Parietal lobe (tissue), 2 donors: ENCODE measurements around the genes LZIC and CORT.

DNA sequence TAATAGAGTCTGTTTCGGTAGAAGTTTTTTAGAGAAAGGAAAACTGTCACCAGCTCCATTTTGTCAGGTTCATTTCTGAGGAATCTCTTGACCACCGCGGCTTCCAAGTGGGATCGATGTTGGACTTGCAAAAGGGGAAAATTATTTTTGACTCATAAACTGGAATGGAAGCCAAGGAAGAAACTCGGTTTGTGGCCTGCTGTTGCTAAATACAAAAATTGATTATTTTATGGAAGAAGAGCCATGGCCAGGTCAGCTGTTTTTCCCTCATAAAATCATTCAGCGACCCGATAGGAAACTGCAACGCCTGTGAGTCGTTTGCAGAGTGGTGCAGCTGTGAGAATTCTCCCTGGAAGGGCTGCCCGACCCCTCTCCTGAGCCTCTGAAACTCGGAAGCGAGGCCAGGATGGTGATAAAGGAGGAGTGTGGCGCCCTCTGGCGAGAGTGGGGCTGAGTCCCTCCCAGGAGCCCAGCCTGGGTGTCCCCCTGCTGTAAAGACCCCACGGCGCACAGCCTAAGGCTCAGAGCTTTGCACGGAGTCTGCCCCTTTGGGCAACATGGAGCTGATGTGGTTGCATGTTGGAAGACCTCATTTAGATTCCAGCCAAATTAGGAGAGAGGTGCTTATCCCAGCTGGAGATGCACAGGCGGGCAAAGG, 83.6 kb upstream of the SLC25A33 start:
- RAMPAGE, long total RNA = no peak

GRCh38 chr1:9556027-9556370, 16.7 kb downstream of the SLC25A33 start:
- RAMPAGE, long total RNA = no peak

- RAMPAGE, long total RNA = no peak
These were observed 19.3 kb upstream of the TMEM201 start for GRCh38 chr1:9569188-9570034.

- RAMPAGE, long total RNA = no peak
These were observed 24.4 kb upstream of the PIK3CD start for GRCh38 chr1:9626814-9627777.

DNA sequence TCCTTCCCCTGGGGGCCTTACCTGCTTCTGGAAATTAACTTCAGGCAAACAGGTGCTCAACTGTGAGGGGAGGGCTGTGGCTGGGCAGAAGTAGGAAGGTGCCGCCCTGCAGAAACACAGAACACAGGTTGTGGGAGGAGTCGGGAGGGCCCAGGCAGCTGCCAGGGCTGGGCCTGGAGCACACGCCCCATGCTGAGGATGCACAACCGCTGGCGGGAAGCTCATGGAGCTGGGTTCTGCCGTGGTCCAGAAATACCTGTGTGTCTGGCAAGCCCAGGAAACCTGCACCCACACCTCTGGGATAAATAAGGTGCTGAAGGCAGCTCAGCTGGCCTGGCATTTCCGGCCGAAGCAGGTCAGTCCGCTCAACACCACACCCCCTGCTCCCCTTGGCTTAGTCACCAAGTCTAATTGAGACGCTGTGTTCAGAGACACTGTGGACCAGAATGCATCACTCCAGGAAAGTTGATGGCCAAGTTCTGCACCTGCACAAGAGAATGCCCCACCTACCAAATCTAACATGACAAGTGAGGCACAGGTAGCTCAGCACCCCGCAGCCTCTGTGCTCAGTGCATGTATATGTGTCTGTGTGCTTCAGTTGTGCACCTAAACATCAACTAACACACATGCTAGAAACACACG, 32.1 kb downstream of the CTNNBIP1 start:
- RAMPAGE, long total RNA = no peak

DNA sequence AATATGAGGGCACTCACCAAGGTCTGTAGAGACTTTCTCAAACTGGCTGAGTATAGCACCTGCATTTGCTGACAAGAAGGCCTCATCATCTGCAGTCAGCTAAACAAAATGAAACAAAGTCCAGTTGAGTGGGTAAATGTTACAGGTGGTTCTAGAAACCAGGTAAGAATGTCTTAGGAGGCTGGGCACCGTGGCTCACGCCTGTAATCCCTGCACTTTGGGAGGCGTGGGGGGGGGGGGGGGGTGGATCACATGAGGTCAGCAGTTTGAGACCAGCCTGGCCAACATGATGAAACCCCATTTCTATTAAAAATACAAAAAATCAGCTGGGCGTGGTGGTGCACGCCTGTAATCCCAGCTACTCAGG, 11.3 kb downstream of the LZIC start:
- RAMPAGE, long total RNA = no peak

DNA sequence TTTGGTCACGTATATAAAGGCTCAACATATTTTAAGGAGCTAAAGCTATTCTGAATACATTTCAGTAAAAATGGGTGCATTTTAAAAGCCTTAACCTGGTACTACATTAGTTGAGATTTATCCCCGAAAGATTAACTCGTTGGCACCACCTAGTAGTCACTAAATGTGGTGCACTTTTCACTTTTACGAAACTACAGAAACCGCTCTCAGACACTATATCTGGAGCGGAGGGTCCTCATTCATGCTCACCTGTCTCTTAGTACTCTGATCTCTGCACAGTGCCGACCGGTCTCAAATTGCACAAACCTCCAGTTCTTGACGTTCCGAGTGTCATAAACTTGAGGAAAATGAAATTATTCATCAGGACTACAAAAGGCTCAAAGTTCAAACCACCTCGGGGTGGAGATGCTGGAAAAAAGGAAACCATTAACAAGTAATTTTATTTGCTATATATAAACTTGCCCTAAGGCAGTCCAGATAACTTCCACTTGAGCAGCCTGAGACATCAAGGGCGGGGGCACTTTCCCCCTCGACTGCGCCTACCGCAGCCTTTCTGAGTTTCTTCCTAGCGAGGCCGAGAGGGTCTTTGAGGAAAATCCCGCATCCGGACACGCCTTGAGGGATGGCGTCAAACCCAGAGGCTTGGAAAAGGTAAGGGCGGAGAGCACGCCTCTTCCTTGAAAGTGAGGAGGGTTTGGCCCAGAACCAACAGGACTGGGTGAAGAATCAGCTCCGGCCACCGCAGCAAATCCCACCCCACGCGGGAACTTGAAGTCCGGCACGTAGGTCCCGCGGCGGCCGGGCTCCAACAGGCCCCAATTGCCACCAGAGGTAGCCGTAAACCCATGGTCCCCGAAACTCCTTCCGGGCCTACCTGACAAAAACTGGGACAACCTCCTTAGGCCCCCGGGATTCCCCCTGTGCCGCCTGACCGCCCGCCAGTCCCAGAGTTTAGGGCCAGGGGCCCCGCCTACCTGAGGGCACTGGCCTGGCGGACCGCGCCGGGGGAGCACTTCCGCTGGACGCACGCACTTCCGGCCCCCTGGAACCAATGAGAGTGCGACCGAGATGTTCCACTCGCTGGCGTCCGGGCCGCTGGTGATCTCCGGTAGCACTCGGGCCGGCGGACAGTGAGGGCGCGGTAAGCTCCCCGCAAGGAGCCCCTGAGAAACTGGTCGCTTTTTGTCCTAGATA, at the start of gene LZIC:
Gene LZIC (minus strand): TSS at position 1,017 of the 1,194 bp plus-strand sequence.
- RAMPAGE, long total RNA = start-site peak on the minus strand centred at position 988 of the sequence, 42 bp wide, 760 and 48 reads in 2 replicates

GRCh38 chr1:10209543-10210414, 591 bp upstream of the KIF1B start:
- RAMPAGE, long total RNA = no peak

- RAMPAGE, long total RNA = no peak
These were observed 61.4 kb downstream of the KIF1B start for GRCh38 chr1:10271478-10272378.

GRCh38 chr1:10303205-10304166, 93.1 kb downstream of the KIF1B start:
- RAMPAGE, long total RNA = no peak

DNA sequence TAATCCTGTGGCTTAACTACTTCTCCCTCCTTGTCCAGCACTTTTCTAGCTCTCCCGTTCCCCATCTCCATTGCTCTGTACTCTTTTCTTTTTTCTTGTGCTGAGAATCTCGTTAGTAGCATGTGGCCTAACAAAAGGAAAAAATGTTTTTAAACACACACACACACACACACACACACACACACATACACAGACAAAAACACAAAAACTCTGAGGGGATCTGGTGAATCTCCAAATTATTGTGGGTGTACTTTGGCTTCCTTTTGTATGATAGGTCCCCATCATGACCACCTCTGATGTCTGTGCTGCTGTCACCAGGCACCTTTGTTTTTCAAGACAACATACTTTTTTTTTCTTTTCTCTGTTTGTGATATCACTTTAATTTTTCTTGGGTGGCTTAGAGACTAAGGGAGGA, 22.2 kb upstream of the PGD start:
- RAMPAGE, long total RNA = no peak

- RAMPAGE, long total RNA = start-site peak on the plus strand at chr1:10450076-10450196, 133 and 140 reads in 2 replicates
These were observed at the start of gene CORT for GRCh38 chr1:10449761-10450432. Gene CORT, plus strand, starts transcription at chr1:10450031.

- RAMPAGE, long total RNA = no peak
These were observed 81.5 kb downstream of the PEX14 start for GRCh38 chr1:10556040-10556815.

GRCh38 chr1:10632155-10633026, 157.6 kb downstream of the PEX14 start:
- RAMPAGE, long total RNA = no peak

DNA sequence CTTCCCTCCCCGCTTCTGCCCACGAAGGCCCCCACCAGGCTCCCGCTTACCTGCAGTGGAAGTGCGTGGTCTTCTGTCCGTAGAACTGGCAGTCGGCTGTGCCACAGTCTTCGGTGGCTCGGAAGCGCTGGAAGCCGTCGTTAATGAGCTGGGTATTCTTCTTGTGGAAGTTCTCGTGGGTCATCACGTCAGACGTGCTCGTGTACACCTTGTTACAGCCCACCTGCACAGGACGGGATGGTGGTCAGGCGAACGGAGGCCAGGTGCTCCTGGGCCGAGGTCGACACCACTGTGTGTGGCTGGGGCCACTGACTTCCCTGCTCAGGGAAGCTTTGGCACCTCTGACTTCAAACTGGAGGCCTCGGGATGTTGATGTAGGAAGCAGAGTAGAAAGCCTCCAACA, 142.1 kb downstream of the CASZ1 start:
- RAMPAGE, long total RNA = no peak

DNA sequence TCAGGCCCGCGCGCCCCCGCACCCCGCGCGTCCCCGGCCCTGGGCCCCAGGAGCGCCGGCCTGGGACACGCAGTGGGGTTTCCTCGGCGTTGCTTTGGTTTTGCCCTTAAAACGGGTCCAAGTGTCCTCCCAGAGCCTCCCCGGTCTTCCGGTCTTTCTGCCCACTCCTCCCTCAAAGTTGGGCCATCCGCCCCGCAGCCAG, 101.3 kb downstream of the CASZ1 start:
- RAMPAGE, long total RNA = no peak

GRCh38 chr1:10723742-10724725, 72.4 kb downstream of the CASZ1 start:
- RAMPAGE, long total RNA = no peak

DNA sequence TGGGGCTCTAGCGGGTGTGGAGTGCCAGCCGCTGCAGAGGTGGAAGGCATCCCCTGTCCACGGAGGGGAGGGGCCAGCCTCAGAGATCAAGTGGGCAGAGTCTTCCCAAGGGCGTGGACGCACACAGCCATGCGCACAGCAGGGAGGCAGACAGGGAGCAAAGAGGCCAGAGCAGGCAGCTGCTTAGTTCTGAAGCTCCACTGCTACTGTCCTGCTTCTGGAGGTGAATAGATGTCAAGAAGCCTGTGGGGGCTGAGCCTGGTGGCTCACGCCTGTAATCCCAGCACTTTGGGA, 40.9 kb upstream of the CASZ1 start:
- RAMPAGE, long total RNA = no peak

DNA sequence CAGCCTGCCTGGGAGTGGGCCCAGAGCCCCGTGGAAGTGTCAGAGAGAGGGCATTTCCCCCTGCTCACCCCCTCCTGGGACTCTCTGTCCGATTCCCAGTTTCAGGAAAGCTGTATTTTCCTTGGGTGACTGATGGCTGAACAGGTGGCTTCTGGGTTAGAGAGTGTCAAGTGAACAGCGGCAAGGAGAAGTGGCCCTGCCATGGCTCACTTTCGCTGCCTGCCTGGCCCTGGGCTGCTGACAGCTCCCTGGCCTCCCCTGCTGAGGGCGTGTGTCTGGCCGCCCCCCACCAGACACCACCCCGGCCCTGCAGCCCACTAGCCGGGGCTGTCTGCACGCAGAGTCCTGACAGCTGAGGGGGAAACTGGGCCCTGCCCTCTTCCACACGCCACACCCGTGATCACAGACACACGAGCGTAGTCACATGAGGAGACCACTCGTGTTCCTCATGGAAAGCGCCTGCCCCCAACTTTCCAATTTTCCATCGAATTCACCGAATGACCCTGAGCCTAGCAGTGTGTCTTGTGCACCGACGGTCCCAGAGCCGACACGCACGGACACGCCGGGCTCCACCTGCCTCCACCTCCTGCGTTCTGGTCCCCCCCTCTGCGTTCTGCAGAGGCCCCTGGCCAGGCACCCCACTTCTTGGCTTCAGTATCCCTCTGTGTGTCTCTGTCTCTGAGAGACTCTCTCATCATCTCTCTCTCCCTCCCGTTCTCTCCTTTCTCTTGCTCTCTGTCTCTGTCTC, 60.6 kb upstream of the CASZ1 start:
- RAMPAGE, long total RNA = no peak

- RAMPAGE, long total RNA = no peak
These were observed 21.6 kb downstream of the C1orf127 start for GRCh38 chr1:10960289-10960754.